CD14-positive monocyte (primary cell): ENCODE data around the gene NCBP2.

DNA sequence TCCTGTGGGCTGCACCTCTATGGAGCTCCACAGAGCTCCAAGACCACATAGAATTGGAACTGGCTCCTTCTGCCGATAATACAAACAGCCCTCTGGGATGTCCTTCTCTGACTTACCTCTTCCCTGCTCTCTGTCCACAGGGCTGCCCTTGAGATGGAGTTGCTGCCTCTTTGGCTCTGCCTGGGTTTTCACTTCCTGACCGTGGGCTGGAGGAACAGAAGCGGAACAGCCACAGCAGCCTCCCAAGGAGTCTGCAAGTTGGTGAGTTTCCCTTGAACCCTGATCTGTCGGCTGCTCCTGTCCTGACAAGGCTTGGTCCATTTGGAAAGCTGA, 14.9 kb downstream of the NRROS start:
- CAGE, long polyA plus RNA: no peak

DNA sequence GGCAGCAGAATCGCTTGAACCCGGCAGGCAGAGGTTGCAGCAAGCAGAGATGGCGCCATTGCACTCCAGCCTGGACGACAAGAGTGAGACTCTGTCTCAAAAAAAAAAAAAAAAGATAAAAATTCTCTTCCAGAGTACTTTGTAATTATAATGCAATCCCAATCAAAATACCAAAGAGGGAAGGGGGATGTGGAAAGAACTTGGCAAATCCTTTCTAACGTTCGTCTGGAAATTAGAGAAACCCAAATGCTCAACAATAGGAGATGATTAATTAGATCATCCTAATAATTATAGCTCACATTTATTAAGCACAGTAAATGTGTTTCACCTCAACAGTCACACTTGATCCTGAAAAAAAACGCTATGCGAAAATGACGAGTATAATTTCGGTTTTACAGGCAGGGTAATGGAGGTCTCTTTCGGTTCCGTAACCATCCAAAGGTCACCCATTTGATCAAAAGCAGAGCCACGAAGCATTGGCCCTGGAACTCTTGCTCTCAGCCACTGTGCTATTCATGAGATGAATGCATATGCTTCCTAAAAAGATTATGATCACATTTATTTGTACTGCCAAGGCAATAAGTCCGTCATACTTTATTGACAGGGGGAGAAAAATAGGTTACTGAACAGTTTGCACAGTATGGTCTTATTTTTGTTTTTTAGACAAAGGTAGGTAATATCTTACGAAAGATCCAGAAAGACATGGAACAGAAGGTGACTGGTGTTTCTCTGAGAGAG, 18.3 kb downstream of the NRROS start:
- CAGE, long polyA plus RNA: no peak

- CAGE, long polyA plus RNA: no peak
These were observed 20.8 kb downstream of the NRROS start for GRCh38 chr3:196659940-196660956.

DNA sequence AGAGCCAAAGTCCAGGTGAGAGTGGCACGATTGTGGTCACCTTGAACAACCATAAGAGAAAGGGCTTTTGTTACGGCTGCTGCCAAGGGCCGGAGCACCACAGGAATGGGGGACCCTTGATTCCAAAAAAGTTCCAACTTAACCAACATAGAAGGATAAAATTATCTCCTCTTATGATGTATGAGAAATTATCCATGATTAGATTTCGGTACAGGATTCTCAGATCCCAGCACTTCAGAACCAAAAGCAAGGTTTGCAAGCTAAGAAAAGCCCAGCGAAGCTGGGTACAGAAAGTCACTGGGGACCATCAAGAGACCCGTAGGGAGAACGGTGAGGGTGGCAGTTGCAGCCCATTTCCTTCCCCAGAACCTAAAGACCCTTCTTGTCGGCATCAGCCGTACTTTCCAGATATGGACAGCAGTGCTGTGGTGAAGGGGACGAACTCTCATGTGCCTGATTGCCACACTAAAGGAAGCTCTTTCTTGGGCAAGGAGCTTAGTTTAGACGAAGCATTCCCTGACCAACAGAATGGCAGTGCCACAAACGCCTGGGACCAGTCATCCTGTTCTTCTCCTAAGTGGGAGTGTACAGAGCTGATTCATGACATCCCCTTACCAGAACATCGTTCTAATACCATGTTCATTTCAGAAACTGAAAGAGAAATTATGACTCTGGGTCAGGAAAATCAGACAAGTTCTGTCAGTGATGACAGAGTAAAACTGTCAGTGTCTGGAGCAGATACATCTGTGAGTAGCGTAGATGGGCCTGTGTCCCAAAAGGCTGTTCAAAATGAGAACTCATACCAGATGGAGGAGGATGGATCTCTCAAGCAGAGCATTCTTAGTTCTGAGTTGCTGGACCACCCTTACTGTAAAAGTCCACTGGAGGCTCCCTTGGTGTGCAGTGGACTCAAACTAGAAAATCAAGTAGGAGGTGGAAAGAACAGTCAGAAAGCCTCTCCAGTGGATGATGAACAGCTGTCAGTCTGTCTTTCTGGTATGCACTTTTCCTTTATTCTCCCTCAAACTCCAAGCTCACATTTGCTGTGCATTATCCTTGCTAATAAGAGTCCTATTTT, 18.3 kb downstream of the SENP5 start:
- CAGE, long polyA plus RNA: no peak

GRCh38 chr3:196942266-196942624, at the start of gene NCBP2:
NCBP2 (minus strand) TSS chr3:196942528.
- CAGE, long polyA plus RNA: no peak

DNA sequence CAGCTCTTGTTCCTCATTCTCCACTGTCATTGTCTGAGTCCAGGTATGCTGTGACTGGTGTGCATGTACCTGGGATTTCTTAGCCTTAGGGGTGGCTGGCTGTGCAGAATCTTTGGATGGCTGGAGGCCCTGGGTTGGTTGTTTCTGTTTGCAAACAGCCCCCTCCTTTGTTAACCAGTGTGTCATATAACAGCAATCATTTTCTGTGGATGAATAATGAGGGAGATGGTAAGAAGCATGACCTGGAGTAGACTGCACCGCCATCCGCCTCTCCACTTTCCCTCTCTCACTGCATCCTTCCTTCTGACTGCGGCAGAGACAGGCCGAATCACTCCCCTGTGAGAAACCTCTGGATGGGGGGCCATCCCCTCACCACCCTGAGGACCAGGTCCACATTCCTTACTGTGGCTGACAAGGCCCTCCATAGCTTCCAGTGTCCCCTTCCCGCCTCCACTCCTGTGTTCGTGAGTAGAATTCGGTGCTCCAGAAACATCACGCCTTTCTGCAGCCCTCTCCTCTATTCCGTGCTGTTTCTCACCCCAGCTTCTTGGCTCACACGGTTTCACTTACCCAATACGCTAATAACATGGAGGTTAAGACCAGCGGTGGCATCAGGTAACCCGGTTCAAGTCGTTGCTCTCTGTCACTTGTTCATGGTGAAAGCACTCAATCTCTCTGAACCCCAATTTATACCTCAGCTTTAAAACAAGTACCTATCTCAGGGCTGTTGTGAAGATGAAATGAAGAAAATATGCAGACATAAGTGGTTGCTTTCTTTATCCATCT, 2.8 kb downstream of the PIGZ start:
- CAGE, long polyA plus RNA: no peak

GRCh38 chr3:197054269-197054967, 24.8 kb upstream of the MELTF start:
- CAGE, long polyA plus RNA: no peak

GRCh38 chr3:197236198-197236776, 62.1 kb downstream of the DLG1 start:
- CAGE, long polyA plus RNA: no peak

GRCh38 chr3:197311065-197311264, 12.6 kb upstream of the DLG1 start:
- CAGE, long polyA plus RNA: no peak

DNA sequence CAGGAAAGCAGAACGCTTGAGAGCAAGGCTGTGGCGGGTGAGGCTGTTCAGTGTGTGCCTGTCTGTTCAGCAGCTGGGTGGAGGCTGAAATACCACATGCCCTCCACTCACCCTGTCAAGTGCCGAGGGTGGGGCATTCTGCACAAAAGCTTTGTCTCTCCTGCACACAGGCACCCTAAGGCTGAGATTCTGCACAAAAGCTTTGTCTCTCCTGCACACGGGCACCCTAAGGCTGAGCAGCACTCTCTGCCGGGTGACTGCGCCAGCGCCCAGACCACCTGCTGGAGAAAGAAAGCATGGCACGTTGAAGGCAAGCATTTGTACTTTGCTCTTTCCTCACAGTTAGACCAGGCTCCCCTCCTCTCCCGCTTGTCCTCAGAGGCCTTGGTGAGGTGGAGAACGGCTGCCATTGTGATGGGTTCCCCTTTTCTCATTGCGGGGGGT, 97.5 kb downstream of the BDH1 start:
- CAGE, long polyA plus RNA: no peak

GRCh38 chr3:197468749-197469540, 86.8 kb downstream of the BDH1 start:
- CAGE, long polyA plus RNA: no peak

DNA sequence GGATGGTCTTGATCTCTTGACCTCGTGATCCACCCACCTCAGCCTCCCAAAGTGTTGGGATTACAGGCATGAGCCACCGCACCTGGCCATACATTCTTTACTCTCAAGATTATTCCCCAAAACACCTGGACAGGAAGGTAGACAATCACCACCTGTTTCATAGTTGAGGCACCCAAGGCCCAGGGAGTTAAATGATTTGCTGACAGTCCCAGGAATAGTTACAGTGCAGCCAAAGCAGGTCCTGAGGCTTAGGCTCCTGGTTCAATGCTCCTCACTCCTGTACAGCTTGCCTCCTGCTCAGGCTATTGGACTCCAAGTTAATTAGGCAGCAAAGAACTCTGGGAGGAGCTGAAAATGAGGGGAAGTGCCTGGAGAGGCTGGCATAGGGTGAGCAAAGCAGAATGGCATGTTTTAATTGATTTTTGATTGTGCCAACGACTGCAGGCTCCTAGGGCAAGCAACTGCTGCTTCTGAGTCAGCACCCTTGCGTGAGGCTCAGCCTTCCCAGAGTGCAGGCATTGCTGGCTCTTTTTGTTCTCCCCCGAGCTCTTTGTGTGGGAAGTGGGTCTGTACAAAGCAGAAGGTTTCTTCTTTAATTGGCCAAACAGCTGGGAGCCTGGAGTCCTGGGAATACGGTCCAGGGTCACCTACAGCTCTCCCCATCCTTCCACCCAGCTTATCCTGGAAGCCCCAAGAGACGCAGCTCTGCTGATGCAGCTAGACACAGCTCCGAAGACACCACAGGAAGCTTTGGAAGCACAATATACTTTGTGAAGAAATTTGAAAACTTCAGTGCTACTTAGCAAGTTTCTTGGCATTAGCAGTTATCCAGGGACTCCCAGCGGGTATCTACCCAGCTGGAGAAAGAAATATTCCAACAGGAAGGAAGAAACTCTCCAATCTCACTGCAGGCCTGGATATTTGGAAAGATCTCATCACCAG, 77.0 kb downstream of the BDH1 start:
- CAGE, long polyA plus RNA: no peak

GRCh38 chr3:197501282-197501528, 54.6 kb downstream of the BDH1 start:
- CAGE, long polyA plus RNA: no peak

- CAGE, long polyA plus RNA: no peak
These were observed 8.5 kb downstream of the BDH1 start for GRCh38 chr3:197547025-197547863.

DNA sequence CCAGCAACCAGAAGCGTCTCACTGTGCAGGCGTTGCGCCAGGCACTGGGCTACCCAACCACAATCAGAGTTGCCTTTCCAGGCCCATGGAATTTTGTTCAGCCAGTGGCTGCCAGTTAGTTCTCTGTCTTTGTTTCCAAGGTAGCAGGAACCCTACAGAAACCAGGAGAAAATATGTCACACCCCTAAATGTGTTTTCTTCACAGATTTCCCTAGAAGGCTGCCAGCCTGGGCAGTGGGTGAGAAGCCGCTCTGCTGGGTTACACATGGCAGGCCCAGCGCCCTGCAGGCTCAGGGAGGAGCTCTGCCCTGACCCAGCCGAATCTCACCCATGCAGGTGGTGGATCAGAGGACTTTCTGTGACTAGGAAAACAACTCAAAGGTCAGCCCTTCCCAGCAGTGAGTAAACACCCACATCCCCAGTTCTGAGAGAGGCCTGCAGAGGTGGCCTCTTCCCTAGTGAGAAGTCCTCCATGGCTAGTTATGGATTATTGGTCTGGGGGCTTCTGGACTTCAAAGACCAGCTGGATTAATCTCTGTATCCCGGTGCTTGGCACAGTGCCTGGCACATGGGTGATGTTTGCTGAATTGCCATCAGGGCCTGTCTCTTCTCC, 34.6 kb upstream of the BDH1 start:
- CAGE, long polyA plus RNA: no peak

DNA sequence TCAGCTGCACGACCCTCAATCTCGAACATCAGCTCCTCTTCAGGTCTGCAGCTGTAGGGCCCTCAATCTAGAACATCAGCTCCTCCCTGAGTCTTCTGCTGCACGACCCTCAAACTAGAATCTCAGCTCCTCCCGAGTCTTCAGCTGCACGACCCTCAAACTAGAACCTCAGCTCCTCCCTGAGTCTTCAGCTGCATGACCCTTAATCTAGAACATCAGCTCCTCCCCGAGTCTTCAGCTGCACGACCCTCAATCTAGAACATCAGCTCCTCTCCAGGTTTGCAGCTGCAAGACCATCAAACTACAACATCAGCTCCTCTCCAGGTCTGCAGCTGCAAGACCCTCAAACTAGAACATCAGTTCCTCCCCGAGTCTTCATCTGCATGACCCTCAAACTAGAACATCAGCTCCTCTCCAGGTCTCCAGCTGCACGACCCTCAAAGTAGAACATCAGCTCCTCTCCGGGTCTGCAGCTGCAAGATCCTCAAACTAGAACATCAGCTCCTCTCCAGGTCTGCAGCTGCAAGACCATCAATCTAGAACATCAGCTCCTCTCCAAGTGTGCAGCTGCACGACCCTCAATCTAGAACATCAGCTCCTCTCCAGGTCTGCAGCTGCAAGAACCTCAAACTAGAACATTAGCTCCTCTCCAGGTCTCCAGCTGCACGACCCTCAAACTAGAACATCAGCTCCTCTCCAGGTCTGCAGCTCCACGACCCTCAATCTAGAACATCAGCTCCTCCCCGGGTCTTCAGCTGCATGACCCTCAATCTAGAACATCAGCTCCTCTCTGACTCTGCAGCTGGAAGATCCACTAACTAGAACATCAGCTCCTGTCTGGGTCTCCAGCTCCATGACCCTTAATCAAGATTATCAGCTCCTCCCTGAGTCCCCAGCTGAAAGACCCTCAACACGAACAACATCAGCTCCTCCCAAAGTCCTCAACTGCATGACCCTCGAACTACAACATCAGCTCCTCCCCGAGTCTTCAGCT, 84.5 kb upstream of the BDH1 start:
- CAGE, long polyA plus RNA: no peak

DNA sequence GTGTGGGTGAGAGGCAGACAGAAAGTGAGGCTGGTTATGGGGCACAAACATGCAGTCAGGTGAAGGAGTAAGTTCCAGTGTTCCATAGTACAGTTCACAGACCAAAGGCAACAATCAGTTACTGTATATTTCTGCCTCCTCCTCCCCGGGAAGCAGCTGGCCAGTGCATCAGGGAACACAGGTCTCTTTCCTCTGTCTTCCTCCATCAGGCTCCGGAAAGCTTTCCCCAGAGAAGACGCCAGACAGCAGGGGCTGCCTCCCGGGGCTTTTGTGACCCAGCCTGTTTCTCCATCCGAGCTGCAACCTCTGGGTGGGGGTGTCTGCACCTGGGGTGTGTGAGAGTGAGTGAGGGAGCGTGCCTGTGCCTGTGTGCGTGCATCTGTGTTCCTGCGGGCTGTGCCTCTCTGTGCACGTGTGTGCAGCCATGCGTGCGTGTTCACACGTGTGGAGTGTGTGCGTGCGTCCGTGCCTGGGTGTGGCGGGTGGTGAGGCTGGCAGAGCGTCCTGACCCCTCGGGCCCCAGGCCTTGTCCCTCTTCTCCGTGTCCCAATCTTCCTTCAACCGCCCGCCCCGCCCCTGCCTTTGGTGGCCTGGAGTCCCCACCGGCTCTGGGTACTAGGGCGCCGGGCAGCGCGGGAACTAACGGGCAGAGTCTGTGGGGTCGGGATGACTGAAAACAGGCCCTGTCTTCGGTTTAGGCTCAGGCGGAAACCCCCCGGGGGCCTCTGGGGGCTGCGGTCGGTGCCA, 72.1 kb downstream of the RUBCN start:
- CAGE, long polyA plus RNA: no peak

DNA sequence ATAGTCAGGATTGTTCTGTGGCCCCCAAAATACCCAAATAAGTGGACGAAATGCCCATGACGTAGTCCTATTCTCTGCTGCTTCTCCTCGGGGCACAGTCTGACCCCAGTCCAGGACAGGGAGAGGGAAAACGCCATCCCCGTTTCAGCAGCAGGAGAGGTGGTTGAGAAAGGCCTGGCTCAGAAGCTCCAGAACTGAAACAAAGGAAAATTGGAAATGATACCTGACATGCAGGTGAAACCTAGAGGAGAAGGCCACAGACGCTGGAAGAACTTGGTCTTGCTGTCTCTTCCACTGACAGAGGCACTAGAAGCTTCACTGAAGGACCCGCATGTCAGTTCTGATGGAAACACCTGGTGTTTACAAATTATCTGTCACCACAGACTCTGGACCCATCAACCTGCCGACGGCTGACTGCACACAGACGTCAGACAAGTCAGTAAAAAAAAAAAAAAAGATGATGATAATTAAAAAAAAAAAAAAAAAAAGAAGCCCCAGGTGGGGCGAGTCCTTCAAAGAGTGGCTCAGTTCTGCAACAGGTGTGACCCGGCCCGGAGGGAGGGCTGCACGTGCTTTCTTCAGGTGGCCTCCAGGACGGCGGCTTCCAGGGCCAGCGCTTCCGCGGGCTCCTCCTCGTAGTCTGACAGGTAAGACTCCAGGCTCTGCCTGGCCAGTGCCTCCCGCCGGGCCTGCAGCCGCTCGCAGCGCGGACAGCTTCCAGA, 62.1 kb downstream of the RUBCN start:
- CAGE, long polyA plus RNA: no peak

DNA sequence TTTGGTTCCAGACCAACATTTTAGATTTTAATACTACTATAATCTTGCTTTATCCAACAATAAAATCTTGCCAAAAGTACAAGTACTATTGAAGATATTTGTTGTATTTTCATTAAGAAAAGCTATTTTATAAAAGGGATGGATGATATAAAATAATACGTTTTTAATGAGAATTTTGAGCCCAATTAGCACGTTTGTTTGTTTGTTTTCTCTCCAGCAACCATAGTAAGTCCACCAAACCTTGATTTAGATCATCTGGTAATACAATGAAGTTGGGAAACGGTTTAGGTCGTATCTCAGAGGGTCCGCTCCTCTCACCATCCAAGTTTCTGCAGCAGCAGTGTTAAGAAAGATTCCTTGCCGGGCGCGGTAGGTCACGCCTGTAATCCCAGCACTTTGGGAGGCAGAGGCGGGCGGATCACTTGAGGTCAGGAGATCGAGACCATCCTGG, 745 bp upstream of the LRCH3 start:
- CAGE, long polyA plus RNA: no peak

DNA sequence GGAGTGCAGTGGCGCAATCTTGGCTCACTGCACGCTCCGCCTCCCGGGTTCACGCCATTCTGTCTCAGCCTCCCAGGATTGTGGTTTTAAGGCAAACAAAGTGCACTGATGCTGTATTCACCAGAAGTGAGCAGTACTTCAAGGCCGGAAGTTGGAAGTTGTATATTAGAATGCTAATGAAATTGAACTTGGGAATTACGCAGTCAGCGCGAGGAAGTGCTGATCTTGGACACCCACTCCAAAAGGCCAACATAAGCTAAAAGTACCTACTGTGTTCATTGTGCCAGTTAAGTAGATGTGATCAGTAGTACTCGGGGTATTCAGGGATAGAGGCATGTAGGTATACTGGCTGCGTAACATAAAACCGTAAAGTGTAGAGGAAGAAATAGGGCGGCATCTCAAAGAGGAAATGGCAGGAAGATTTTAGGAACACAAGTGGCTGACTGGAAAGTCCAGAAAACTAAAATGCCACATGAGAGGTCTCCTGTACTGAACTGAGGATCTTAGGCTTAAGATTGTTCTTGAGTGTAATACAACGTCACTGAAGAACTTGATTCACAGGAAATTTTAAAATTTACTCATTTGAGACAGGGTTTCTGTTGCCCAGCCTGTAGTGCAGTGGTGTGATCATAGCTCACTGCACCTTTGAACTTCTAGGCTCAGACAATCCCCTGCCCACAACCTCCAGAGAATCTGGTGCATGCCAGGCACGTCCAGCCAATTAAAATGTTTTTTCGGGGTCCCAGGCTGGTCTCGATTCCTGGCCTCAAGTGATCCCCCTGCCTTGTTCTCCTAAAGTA, 2.1 kb downstream of the IQCG start:
- CAGE, long polyA plus RNA: no peak